ENCODE data around the genes SPRY2 and RAP2A.

GRCh38 chr13:80305838-80306137 is 35.1 kb downstream of the SPRY2 start:
- PRO-cap, result no peak

- PRO-cap, result bidirectional peak, plus-strand start at chr13:80340967, minus-strand start at chr13:80340864; bidirectional peak, plus-strand start at chr13:80341276, minus-strand start at chr13:80341126
These were observed at the start of gene SPRY2 for GRCh38 chr13:80340502-80341224. SPRY2 (minus strand) TSS chr13:80341126.

- PRO-cap, result bidirectional peak, plus-strand start at chr13:80341276, minus-strand start at chr13:80341126; bidirectional peak, plus-strand start at chr13:80341596, minus-strand start at chr13:80341451
These were observed 556 bp upstream of the SPRY2 start for GRCh38 chr13:80341225-80342138.

- PRO-cap, result no peak
These were observed 483.4 kb upstream of the SPRY2 start for GRCh38 chr13:80824241-80824777.

- PRO-cap, result no peak
These were observed 242.9 kb upstream of the GPC5 start for GRCh38 chr13:91155336-91156113.

- PRO-cap, result no peak
These were observed 49.2 kb upstream of the GPC5 start for GRCh38 chr13:91349237-91349542.

GRCh38 chr13:93216182-93216781 is 10.3 kb upstream of the GPC6 start:
- PRO-cap, result no peak

GRCh38 chr13:93225625-93226348 is 820 bp upstream of the GPC6 start:
- PRO-cap, result no peak

DNA sequence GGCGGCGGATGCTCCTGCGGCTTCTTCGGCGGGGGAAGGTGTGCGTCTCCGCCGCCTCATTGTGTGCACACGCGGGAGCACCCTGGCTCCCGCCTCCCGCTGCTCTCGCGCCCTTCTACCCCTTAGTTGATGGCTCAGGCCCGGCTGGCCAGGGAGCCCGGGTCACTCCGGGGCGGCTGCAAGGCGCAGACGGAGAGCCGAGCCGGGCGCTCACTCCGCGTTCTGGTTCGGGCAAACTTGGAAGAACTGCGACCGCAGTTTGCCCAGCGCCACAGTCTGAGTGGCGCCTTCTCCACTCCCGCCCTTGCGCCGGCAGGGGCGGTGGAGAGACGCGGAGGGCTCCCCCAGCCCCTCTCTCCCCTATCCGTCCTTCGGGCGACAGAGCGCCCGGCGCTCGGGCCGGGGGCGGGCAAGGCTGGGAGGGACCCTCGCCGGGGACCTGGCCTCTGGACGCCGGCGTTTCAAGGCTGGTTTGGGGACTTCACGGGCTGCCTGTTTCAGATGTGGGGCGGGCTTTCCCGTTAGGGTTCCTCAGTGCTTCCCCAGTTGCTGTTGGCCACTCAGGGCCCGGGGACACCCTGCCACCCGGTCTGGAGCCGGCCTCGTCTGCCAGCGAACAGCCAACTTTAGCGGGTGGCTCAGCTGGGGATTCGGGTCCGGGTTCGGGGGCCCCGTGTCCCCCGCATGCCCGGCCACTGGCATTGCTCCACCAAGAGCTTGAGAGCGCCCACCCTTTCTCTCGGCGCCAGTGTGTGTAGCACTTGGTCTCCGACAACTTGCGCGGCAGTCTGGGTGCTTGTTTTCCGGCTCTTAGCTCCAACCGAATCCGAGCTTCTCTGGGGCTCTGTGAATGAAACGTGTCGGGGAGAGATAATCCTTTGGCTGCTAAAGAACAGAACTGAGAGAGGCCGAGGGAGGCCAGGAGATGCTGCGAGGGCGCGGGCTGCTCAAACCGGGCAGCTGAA is 1.4 kb downstream of the GPC6 start:
- PRO-cap, result unidirectional peak, plus-strand start at position 901 of the sequence

GRCh38 chr13:94549685-94550515 is 46.1 kb downstream of the TGDS start:
- PRO-cap, result unidirectional peak, plus-strand start at chr13:94549907

DNA sequence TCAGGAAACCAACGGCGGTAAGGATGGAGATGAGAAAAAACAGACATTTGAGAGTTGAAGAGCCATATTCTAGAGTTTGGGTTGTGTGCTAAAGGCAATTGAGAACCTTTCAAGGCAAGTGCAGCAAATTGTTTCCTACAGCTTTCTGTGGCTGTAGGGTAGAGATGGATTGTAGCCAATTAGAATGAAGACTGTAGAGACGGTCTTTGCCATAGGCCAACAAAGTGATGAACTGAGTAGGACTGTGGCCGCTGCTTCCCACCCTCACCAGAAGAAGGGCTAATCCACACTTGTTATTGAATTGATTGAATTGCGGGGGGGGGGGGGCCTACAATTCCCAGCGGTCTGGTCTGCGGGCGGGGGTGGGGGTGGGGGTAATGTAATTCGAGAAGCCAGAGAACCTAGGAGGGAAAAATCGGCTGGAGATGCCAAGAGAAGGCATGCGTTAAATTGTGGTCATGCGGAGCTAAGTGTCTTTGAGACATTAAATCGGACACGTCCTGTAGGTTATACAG is 674 bp upstream of the GPR180 start:
- PRO-cap, result no peak

DNA sequence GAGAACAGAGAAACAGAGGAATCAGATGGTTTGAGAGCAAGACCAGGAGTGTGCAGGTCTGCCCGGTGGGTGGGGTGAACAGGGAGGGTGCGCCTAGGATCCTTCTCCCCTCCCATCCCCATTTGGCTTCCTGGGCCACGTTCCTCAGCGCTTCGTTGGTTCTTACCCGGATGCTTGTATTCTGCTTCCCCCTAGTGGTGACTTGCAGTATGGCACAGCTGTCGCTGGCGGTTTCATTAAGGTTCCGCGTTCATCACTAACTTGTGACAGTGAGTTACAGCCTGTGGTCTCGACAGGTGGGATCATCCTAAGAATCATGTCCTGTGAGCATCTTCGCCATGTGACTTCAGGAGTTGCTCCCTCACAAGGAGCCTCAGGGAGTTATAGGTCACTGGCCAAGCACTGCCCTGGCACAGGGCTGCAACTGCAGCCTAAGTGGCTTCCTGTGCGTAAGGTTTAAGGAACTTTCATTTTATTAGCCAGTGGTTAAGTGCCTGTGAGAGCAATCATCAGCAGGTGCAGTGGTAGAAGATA is 73.9 kb upstream of the CLDN10 start:
- PRO-cap, result no peak

DNA sequence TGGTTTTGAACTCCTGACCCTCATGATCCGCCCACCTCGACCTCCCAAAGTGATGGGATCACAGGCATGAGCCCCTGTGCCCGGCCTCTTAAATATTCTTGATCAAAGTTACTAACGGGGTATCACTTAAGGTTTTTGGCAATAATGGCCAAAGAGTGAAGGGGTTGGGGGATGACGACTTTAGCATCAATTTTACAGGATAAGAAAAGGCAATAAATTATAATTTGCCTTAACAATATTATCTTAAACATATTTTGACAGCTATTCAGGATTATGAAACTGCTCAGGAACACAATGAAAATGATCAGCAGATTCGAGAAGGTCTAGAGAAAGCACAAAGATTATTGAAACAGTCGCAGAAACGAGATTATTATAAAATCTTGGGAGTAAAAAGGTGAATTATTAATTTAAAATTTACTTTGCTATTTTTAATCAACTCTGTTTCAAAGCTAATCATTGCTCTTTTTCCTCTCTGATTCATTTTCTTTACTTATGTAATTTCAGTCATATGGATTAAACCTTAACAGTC is 108.8 kb downstream of the DNAJC3 start:
- PRO-cap, result no peak

DNA sequence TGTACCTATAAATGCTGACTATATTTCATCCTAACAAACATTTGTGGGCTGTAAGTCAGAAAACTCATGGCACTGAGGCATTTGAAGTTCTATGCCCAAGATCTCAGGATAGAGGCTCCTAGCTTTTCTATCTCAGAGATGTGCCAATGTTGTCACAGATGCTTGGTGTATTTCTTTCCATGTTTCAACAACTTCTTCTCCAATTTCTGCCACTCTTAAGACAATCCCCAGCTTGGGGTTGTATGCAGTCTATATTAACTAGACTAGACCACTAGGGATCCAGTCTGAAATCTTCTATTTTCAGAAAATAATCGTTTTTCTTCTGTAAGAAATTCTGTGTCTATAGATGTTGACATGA is 86.3 kb downstream of the OXGR1 start:
- PRO-cap, result no peak

GRCh38 chr13:97076860-97077544 is 82.7 kb upstream of the OXGR1 start:
- PRO-cap, result no peak

GRCh38 chr13:97225430-97226445 is 3.6 kb downstream of the MBNL2 start:
- PRO-cap, result no peak

- PRO-cap, result no peak
These were observed 34.3 kb downstream of the MBNL2 start for GRCh38 chr13:97256325-97256958.

DNA sequence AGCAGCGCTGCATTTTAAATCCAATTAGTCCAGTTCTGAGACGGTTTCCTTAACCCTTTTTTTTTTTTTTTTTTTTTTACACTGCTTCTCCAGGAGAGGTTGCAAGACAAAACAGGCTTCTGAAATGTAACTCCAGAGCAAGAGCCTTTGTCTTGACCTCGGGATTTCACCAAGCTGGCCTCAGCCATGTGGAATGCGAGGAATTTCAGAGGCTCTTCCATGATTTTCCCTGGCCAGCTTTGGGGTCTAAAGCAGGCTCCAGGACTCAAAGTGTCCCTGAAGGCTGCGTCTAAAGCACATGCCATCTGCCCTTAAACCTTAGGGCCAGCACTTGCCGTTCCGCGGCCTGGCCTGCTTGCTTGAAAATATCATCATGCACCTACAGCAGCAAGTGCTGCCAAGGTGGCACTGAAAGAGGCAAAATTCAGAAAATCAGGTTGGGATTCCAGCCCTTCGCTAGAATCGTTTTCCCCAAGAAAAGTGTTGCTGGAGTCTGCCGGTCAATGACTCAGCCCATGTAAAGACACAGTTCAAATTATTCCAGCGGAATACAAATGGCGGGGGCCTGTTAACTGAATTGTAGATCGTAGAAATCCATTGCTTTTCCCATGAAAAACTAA is 105.7 kb upstream of the RAP2A start:
- PRO-cap, result no peak

DNA sequence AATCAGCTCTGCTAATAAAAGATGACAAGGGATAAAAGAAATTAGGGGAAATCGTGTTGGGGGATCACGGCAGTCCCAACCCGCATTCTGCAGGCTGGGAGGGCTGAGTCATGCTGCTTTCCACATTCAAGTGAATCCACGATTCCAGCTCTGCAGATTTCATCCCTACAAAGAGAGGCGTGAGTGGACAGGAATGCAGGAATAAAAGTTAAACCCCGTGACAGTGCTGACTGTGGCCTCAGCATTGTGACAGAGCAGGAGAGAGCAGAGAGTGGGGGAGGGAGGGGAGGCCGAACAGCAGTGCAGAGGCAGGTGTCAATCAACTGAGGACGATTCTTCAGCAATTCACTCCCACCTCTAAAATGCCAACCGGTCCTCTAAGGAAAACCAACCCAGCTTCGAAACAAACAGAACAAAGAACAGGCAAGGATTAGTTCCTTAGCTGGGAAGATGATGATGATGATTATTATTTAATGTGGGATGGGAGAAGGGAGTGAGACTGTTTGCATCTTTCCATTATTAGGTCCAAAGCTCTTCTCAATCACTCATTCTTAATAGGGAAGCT is 66.4 kb upstream of the RAP2A start:
- PRO-cap, result no peak

DNA sequence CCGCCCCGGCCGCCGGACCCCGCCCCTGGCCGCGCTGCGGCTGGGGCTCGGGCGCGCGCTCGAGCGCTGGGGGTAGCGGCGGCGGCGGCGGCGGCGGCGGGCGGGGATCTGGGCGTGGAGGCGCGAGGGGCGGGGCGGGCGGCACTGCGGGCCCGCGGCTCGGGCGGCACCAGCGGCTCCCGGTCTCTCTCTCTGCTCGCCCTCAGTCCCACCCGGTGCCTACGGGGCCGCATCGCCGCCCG is at the start of gene RAP2A:
RAP2A (plus strand) TSS at position 144 of the 242 bp plus-strand sequence.
- PRO-cap, result bidirectional peak, plus-strand start at position 205 of the sequence, minus-strand start outside the sequence

All from left colon (tissue), 1 donor.